GM12892 (cell line): Measurements from ENCODE around the genes FAHD1, MEIOB and KCTD5.

DNA sequence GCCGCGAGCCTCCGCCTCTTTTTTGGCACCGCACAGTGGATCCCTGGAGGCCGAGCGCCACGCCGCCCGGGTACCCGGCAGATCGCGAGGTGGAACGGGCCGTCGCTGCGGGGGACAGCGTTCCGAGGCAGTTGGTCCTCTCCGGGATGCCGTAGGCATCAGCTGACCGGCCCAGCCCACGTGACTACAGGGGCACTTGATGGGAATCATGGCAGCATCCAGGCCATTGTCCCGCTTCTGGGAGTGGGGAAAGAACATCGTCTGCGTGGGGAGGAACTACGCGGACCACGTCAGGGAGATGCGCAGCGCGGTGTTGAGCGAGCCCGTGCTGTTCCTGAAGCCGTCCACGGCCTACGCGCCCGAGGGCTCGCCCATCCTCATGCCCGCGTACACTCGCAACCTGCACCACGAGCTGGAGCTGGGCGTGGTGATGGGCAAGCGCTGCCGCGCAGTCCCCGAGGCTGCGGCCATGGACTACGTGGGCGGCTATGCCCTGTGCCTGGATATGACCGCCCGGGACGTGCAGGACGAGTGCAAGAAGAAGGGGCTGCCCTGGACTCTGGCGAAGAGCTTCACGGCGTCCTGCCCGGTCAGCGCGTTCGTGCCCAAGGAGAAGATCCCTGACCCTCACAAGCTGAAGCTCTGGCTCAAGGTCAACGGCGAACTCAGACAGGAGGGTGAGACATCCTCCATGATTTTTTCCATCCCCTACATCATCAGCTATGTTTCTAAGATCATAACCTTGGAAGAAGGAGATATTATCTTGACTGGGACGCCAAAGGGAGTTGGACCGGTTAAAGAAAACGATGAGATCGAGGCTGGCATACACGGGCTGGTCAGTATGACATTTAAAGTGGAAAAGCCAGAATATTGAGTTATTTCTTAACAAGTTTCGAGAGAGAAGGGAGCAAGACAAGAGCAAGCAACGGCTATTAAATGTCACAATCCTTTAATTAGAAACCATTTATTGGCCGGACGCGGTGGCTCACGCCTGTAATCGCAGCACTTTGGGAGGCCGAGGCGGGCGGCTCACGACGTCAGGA is at the start of gene FAHD1:
Gene FAHD1, plus strand, starts transcription at position 176 of the 1,043 bp plus-strand sequence.
- RRBS, result 2% methylated on average over 25 of the region's 81 CpGs

DNA sequence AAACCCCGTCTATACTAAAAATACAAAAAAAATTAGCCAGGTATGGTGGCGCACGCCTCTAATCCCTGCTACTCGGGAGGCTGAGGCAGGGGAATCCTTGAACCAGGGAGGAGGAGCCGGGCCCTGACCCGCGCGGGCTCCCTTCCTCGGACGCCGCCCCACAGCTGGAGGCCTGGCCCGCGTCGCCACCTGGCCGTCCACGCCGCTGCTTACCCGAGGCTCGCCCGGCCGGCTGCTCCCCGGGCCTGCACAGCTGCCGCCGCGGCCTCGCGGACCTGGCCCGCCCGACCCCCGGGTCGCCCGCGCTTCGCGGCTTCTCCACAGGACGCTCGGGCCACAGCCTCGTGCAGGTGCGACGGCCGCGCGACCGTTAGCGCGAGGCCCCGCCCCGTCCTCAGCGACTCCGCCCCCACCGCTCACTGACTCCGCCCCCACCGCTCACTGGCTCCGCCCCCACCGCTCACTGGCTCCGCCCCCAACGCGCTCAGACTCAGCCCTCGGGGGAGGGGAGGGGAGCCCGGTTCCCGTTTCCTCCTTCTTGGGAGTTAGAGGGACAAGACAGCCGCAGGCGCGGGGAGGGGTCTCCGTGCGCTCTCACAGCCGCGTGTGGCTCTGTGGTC is at the start of gene MEIOB:
Gene MEIOB, minus strand, starts transcription at position 385 of the 620 bp plus-strand sequence.
- RRBS, result 67% methylated on average over 9 of the region's 68 CpGs

- RRBS, result 14% methylated on average over 16 of the region's 54 CpGs
These were observed 383 bp downstream of the HS3ST6 start for GRCh38 chr16:1917839-1918224.

DNA sequence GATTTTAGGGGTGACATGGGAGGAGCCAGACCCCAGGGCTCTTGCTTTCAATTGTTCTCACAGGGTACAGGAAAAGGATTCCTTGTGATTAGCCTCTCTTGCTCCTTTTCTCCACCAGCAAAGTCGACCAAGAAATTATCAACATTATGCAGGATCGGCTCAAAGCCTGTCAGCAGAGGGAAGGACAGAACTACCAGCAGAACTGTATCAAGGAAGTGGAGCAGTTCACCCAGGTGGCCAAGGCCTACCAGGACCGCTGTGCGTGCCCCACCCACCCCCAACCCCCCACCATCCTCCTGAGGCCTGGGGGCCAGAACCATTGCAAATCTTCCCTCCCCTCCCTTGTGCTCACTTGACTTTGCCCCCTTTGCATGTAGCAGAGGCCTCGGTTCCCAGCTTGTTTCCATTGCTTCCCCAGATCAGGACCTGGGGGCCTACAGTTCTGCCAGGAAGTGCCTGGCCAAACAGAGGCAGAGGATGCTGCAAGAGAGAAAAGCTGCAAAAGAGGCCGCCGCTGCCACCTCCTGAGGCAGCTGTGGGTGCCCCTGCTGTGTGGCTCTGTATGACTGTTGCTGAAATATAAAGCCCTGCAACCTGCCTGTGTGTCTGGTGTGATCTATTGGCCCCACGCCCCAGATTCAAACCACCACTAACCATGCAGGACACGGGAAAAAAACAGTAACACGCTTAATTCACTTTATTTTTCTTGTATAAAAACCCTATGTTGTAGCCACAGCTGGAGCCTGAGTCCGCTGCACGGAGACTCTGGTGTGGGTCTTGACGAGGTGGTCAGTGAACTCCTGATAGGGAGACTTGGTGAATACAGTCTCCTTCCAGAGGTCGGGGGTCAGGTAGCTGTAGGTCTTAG is 2.3 kb downstream of the NDUFB10 start:
- RRBS, result no CpG with 5 or more reads among the region's 14 CpGs

- RRBS, result no CpG with 5 or more reads among the region's 27 CpGs
These were observed 2.2 kb downstream of the RPS2 start for GRCh38 chr16:1962247-1962954.

DNA sequence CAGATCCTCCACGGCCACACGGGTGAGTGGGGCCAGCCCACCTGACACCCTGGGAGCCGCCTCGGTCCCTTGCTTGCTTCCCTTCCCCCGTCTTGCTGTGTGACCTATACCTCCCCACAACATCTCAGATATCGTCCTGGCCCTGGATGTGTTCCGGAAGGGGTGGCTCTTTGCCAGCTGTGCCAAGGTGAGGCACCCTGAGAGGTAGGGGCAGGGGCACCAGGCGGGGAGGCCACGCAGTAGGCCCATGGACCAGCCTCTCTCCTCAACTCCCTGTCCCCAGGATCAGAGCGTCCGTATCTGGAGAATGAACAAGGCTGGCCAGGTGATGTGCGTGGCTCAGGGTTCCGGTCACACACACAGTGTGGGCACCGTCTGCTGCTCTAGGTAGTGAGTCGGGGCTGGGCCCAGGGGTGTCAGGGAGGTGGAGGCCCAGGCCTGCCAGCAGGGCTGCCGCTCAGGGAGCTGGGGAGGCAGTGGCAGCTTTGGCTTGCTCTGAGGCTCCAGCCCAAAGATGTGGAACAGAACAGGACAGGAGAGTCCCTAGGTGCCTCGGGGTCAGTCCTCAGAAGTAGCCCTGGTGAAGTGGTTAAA is 4.2 kb downstream of the TBL3 start:
- RRBS, result no CpG with 5 or more reads among the region's 17 CpGs

GRCh38 chr16:1985956-1987196 is 2.4 kb downstream of the GFER start:
- RRBS, result no CpG with 5 or more reads among the region's 25 CpGs

DNA sequence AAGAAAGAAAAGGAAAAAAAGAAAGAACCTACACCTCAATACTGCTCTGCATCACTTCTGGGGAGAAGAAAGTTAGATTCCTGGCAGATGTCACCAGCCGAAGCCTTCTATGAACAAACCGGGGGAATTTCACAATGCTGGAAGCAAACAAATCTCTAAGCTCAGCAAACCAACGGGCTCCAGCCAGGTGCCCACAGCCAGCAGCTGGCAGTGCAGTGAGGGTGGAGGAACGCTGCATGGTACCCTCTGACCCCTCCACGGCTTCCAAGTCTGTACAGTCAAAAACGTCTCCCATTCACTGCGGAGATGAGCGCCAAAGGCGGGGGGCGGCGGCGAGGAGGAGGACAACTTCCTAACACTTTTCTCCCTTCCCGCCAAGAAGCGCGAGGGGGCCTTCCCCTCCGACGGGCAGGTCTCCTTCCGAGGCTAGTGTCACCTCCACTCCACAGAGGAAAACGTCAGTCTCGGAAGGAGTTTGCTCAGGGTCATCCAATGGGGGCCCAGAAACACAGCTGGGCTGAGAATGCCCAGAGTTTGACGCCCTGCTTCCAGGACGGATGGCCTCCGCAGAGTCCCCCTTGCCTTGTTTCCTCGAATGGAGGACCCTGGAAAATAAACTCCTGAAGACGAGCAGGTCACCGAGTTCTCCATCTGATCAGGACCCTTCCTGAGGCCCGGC is 10.9 kb upstream of the NPW start:
- RRBS, result no CpG with 5 or more reads among the region's 27 CpGs

DNA sequence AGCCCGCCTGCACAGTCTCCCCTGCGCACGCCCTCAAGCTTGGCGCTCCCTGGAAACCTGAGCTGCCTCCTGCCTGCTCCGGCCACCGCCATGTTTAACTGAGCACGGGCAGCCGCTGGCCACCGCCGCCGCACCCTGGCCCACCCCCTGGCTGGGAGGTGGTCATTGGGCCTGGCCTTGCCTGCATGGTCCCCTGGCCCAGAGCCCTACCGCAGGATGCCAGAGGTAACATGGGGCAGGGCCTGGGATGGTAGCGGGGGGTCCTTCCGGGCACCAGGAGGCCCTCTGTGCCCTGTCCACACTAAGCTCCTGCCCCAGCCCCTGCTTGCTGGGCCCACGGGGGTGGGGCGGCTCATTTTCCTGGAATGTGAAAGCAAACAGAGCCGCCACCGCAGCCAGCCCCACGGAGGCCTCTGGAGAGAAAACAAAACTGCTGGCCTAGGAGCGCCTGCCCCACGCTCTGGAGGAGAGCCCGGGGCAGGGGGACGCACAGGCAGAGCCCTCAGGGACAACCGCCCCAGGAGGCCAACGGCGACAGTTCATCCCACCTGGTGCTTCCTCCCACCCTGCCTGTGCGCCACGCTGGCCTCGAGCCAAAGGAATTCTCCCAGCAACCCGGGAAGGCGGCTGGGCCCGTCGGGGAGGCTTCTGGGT is 8.9 kb downstream of the NHERF2 start:
- RRBS, result no CpG with 5 or more reads among the region's 33 CpGs

DNA sequence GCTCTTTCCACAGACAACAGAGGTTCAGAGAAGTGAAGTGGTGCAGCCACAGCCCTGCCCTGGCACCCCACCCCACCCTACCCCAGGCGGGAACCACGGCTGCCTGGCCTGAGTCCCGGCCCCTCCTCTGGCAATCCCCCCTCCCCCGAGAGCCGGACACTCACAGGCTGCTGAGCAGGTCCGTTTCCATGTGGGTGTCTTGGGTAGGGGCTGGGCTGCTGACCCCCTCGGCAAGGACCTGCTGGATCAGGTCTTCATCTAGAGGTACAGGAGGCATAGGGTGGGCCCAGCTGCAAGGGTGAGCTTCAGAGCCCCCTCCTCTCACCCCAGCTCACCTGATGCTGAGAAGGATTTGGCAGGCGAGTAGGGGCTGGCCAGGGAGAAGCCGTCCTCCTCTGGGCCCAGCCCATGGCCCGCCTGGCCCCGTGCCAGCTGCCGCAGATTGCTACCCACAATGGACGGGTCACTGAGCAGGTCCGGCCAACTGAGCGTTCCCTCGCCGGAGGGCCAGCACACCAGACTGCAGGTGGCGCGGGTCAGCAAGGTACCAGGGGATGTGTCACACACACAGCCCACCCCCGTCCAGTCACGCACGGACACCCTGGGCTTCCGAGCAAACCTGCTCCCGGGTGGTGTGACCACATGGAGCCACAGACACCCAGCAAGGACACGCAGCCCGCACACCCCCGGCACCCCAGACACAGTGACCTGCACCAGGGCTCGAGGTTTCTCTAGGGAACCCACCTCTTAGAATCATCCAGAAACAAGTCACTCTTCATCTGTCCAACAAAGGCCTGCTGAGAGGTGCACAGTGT is 38.5 kb downstream of the PKD1 start:
- RRBS, result 68% methylated on average over 1 of the region's 28 CpGs

GRCh38 chr16:2150692-2151622 is 2.5 kb downstream of the RAB26 start:
- RRBS, result no CpG with 5 or more reads among the region's 19 CpGs

DNA sequence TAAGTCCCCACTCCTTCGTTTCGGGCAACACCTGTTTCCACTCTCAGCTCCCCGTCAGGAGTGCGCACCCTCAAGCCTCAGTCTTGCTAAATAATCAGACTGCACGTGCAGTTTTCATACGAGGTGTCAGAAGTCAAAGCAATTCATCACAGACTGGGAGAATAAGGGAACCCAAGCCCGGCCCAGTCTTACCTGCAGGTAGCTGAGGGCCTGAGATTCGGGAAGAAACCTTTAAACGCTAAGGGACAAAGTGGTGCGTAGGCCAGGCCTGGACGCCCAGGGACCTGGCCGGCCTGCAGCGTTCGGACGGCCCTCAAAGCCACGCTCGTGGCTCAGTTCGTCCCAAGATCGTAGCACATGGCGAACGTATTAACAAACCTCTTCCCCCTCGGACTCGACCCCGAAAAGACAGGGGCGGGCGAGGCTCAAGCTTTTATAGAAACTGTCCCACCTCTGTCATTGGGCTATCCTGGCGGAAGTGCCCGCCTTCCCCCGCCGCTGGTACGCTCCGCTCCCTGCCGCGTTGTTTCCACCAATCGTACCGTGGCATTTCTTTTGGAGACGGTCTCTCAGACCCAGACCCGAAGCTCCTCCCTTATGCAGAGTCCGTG is 526 bp upstream of the TRAF7 start:
- RRBS, result no CpG with 5 or more reads among the region's 39 CpGs

GRCh38 chr16:2169695-2170941 is 14.5 kb downstream of the TRAF7 start:
- RRBS, result 89% methylated on average over 10 of the region's 58 CpGs

DNA sequence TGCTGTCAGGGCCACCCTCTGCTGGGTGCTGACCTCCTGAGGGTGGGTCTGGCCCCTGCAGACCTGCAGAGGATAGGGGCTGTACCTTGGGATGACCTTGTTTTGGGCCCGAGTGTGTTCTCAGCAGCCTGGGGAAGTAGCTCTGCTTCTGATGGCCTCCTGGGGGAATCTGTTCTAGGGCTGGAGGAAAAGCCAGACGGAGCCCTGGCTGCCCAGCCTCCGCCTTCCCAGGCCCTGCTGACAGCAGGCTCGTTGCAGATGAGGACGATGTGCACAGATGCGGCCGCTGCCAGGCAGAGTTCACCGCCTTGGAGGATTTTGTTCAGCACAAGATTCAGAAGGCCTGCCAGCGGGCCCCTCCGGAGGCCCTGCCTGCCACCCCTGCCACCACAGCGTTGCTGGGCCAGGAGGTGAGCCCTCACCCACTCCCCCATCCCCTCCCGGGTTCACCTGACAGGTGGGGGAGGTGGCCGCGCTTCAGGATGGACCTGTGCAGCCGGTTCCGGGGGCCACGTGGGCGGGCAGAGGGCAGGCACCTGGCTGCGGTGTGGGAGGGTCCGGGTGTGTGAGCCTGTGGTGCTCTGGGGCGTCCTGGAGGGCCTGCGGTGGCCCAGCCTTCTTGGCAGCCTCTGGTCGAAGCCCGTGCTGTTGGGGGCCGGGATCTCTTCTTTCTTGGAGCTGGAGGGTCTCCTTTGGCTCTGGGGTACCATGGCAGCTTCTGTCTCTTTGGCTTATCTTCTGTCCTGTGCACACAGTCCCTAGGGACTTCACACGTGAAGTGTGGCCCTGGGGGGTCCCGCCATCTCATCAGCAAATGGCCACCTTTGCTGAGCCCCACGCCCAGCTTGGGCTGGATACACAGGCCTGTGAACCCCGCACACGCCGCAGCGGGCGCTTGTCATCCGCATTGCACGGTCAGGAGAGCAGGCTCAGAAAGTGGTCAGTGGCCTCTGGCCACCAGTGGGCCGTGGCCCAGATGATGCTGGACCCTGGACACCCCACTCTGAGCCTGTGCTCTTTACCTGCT is 5.0 kb downstream of the E4F1 start:
- RRBS, result 90% methylated on average over 11 of the region's 36 CpGs

DNA sequence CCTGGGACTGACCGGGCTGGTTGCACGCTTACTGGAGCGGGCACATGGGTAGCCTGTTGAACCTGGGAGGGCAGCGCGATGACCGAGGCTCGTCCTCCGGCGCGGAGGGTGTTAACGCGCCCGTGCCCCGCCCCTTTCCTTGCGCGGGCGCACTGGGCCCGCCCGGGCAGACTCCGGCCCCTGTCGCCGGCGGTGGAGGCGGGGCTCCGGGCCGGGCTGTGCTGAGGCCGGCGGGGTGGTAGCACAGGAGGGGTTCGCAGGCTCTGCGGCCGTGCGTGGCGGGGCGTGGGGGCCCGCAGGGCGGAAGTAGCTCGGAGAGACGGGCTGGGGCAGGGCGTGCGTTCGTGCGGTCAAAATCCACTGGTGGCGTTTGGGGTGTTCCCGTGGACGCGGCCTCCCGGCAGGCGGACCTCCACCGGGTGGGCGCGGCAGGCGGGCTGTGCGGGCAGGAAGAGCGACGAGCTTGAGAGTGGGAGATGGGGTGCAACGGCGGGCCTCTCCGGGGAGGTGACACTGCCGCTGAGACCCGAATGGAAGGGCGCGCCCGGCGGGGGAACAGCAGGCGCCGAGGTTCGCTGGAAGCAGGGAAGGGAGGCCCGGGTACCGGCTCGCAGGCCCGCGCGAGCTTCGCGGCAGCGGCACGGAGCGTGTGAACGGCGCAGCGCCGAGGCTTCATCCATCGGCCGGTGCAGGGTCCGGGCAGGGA is 501 bp upstream of the RNPS1 start:
- RRBS, result 1% methylated on average over 51 of the region's 85 CpGs

DNA sequence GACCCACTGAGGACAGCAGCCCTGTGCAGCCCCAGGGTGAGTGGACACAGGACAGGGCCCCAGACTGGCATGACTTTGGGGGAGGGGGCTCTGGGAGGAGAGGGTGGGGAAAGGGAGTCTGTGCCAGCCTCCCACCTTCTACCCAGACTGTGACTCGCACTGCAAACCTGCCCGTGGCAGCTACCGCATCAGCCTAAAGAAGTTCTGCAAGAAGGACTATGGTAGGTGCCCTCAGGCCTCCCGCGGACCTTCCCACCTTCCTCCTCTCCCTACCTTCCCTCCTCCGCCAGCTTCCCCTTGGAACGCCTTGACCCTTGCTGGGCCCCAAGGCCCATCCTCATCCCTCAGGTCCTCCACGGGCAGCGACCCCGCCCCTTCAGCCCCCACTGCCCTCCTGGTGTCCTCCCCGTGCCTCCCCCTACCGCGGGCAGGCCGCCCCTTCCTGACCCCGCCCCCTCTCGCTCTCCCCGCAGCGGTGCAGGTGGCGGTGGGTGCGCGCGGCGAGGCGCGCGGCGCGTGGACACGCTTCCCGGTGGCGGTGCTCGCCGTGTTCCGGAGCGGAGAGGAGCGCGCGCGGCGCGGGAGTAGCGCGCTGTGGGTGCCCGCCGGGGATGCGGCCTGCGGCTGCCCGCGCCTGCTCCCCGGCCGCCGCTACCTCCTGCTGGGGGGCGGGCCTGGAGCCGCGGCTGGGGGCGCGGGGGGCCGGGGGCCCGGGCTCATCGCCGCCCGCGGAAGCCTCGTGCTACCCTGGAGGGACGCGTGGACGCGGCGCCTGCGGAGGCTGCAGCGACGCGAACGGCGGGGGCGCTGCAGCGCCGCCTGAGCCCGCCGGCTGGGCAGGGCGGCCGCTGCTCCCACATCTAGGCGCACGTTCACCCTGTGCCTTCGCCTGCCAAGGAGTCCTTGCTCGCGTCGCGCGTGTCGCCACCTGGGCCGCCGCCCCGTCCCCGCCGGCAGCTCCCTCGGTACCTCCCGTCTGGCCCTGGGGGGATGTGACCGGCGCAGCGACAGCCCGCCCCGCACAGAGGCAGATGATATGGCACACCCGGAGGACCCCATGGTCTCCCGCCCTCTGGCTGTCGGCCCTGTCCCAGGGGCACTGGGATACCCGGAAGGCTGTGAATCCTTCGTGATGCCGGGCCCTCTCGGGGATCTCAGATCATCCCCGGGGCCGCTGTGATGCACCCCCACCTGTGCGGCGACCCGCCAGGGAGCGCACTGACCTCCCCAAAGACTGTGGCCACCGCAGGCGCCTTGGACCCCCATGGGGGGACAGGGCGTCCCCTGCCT is 1.2 kb upstream of the TBC1D24 start:
- RRBS, result 1% methylated on average over 37 of the region's 119 CpGs

GRCh38 chr16:2475345-2476006 is 549 bp downstream of the TBC1D24 start:
- RRBS, result under 1% methylated on average over 19 of the region's 50 CpGs

- RRBS, result 79% methylated on average over 1 of the region's 8 CpGs
These were observed 3.9 kb upstream of the ATP6V0C start for GRCh38 chr16:2509880-2510295.

DNA sequence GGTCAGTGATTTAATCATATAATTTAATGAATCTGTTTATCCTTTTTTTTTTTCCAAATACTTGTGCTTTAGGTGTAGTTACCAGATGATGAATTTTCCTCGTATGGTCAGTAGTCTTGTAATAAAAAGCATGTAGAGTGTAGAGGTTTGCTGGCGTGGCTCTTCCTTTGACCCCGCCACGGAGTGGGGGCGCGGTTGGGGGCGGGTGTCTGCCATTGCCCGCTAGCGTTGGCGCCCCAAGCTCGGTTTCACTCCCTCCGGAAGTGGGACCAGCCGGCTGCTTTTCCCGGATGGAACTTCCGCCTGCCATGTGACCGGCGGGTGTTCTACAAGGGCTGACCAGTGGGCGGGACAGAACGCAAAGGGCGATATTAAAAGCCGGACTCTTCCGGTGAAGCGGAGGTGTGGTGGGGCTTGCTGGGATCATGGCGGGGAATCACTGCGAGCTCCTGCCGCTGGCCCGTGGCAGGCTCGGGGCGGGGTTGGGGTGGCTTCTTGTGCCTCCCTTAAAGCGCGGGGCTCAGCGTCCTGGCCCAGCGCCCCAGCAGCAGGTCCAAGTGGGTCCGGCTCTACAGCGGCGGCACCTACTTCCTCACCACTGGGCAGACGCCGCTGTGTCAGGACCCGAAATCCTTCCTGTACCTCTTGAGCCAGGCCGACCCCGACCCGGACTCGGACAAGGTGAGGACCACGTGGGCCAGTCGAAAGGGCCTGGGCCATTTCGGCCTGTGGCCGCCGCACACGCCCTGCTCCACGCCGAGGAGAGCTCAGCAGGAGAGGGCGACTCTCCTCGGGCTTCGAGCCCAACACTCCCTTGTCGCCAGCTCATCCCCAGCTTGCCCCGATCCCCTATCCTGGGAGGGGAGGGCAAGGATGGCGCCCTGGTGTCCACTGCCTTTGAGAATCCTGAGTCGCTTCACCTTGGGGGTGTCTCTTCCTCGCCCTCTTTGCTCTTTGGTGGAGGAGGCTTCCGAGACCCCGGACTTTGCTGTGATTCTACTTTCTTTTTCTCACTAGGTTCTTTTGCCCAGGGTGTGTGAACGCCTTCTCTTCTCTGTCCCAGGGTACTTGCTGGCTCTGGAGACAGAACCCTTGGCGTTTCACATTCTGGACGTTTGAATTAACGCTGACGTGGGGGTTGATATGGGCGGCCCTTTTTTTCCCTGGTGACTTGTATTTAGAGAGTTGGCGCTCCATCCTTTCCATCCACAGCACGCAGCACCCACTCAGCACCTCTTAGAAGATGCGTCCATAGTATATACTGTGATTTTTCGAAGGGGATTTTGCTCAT is 65.7 kb downstream of the PDPK1 start:
- RRBS, result 3% methylated on average over 3 of the region's 71 CpGs

DNA sequence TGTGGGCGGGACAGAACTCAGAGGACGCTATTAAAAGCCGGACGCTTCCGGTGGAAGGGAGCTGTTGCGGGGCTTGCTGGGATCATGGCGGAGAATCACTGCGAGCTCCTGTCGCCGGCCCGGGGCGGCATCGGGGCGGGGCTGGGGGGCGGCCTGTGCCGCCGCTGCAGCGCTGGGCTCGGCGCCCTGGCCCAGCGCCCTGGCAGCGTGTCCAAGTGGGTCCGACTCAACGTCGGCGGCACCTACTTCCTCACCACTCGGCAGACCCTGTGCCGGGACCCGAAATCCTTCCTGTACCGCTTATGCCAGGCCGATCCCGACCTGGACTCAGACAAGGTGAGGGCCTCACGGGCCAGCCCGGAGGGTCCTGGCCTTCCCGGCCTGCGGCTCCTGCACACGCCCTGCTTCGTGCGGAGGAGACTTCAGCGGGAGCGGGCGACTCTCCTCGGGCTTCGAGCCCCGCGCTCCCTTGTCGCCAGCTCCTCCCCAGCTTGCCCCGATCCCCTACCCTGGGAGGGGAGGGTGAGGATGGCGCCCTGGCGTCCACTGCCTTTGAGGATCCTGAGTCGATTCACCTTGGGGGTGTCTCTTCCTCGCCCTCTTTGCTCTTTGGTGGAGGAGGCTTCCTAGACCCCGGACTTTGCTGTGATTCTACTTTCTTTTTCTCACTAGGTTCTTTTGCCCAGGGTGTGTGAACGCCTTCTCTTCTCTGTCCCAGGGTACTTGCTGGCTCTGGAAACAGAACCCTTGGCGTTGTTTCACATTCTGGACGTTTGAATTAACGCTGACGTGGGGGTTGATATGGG is at the start of gene KCTD5:
Gene KCTD5, plus strand, starts transcription at position 59 of the 806 bp plus-strand sequence.
- RRBS, result 4% methylated on average over 8 of the region's 58 CpGs